Mesenchymal stem cell of the bone marrow (primary cell): ENCODE data around the genes SYAP1, RBBP7, NHS and ADGRG2.

DNA sequence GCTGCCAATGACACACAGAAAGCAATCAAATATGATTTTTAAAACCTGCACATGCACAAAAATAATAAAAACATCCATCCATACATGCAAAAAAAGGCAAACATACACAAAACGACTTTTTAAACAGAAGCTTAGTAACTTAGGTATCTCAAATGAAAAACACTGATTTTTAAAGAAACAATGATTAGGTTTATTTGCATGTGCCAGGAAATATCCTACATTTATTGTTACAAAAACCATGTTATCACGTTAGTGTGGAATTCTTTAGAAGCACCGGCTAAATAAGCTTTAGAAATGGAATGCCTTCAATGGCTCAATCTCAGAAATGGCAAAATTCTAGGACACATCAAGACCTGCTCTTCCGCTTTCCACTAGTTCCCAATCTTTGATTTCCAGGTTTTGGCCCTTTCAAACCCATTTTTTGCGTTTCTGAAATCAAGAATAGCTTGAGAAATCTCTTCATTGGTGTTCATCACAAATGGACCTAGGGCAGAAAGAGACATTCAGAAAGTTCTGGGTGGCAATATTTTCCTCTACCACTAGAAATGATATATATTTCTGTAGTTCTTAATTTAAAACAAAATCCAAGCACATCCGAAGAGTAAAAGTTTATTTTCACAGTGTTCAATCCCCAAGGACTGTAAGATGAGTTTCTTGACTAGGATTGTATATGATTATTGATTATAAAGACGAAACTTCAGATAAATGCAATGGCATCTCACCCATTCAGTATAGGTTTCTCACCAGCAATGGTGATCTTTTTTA, 602 bp upstream of the VEGFD start:
- CAGE, long polyA plus RNA = no peak

DNA sequence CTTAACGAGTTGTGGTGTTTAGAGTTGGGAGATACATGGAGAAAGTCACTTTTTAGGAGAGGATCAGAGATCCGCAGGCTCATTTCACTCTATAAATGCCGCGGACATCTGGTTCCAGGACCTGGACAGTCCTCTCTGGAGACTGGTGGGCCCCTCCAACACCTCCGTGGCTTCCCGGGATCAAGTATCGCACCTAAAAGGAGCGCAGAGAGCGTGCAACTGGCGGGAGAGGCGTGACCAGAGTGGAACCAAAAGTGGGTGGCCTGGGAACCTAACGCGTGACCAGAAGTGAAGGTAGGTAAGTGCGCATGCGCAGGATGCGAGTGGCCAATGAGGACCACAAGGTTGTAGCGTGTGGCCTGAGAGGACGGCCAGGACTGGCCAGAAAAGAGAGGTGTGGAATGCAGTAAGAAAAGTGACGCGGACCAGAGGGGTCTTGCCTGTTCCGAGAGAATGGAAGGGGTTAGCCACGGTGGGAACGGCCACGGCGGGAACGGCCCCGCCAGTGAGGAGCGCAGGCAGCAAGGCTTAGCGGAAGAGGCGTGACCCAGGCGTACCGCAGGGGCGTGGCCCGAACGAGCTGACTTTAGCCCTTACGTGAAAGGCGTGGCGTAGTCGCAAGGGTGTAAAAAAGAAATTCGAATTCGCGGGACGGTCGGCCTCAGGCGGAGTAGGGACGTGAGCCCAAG, 10.1 kb upstream of the CLTRN start:
- CAGE, long polyA plus RNA = no peak

GRCh38 chrX:15737130-15737648, 881 bp upstream of the CA5B start:
- CAGE, long polyA plus RNA = no peak

GRCh38 chrX:15853478-15854080, 1.0 kb downstream of the AP1S2 start:
- CAGE, long polyA plus RNA = no peak

GRCh38 chrX:16125714-16126281, 2.4 kb downstream of the GRPR start:
- CAGE, long polyA plus RNA = no peak

DNA sequence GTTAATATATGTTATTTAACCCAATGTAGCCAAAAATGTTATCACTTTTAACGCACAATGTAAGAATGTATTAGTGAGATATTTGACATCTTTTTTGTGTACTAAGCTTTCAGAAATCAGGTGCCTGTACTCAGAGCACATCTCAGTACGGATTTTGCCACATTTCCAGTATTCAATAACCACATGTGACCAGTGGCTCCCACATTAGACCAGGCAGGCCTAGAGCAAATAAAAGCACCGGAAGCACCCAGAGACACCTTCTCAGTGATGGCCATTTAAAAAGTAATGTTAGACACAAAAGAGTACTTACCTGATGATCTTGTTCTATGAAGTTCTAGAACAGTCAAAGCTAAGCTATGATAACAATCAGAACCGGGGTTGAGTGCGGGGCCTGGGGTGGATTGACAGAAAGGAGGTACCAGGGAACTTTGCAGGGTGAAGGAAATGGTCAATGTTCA, 1.2 kb downstream of the CTPS2 start:
- CAGE, long polyA plus RNA = no peak

DNA sequence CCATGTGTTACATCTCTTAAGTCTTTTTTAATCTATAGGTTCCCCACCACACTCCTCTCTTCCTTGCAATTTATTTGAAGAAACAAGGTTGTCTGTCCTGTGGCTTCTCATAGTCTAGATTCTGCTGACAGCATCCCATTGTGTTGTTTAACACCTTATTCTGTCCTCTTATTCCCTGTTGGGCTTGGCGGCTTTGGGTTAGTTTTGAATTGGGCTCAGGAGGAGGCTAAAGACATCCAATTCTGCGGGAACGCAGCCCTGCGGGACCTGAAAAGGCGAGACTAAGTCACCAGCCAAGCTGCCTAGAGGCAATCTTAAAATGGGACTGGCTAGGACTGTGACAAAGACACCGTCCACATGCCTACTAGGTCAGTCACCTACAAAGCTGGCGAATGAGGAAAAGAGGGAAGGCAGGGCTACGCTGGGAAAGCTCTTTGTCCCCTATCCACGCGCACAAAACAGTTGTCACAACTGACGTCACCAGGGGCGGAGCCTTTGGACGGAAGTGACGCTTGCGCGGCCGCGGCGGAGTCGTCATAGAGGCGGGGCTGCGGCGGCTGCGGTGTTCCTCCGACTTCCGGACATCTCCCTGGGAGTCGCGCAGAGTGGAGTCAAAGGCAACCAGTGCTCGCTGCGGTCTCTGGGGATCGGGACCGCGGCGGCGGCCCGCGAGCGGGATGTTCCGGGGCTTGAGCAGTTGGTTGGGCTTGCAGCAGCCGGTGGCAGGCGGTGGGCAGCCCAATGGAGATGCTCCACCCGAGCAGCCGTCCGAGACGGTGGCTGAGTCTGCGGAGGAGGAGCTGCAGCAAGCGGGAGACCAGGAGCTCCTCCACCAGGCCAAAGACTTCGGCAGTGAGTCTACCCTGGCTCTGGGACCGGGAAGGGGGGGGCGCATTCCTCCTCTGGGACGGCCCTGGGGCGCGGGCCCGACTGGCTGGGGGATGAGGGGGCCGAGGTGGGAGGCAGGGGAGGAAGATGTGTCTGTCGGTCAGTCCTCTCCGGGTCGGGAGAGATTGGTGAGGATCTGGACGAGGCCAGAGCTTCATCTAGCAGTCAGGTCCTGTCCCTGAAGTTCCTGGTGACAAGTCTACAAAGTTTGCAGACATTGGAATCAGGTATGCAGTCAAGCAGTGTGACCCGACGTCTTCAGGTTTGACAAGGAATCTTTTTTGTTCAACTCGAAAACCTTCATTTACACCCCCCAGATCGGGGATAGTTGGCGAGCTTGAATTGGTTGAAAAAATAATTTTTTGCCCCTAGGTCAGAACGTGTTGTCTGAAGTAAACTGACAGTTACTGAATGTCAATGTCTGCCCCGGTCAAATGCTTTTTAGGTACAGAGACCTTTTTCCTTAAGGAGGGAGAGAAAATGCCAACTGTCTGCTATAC, at the start of gene SYAP1:
Gene SYAP1 (plus strand): TSS at position 565 of the 1,388 bp plus-strand sequence.
- CAGE, long polyA plus RNA = no peak

DNA sequence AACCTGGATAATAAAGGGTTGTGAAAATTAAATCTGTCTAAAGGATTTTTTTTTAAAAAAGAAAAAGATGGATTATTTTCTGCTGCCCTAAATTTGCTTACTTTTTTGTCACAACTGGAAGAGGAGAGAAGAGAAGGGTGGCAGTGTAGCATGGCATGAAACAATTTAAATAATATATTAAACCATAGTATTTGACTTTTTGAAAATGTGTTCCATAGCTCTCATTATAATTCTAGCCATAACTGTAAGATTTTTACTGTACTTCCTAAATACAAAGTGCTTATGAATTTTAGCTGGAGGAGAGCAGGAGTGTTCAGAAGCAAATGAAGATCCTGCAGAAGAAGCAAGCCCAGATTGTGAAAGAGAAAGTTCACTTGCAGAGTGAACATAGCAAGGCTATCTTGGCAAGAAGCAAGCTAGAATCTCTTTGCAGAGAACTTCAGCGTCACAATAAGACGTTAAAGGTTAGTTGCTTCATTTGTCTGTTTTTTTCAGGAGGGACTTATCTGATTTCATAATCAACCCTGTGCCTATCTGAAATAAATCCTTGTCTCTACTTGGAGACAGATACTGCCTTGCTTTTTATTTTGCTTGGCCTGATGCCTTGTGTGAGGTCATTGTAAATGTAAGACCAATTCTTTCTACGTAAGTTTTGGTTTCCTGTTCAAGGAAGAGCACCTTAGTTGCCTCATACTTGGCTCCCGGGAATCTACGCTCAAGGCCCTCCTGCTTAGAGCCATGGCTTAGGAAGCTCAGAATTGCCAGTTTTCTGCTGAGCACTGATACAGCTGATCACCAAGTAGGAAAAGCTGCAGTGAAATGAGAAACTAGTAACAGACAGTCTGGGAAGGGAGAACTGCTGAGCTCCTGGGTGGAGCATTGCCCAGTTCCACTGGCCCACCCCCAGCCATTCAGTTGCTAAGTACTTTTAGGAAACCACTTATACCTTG, 41.8 kb downstream of the TXLNG start:
- CAGE, long polyA plus RNA = no peak

DNA sequence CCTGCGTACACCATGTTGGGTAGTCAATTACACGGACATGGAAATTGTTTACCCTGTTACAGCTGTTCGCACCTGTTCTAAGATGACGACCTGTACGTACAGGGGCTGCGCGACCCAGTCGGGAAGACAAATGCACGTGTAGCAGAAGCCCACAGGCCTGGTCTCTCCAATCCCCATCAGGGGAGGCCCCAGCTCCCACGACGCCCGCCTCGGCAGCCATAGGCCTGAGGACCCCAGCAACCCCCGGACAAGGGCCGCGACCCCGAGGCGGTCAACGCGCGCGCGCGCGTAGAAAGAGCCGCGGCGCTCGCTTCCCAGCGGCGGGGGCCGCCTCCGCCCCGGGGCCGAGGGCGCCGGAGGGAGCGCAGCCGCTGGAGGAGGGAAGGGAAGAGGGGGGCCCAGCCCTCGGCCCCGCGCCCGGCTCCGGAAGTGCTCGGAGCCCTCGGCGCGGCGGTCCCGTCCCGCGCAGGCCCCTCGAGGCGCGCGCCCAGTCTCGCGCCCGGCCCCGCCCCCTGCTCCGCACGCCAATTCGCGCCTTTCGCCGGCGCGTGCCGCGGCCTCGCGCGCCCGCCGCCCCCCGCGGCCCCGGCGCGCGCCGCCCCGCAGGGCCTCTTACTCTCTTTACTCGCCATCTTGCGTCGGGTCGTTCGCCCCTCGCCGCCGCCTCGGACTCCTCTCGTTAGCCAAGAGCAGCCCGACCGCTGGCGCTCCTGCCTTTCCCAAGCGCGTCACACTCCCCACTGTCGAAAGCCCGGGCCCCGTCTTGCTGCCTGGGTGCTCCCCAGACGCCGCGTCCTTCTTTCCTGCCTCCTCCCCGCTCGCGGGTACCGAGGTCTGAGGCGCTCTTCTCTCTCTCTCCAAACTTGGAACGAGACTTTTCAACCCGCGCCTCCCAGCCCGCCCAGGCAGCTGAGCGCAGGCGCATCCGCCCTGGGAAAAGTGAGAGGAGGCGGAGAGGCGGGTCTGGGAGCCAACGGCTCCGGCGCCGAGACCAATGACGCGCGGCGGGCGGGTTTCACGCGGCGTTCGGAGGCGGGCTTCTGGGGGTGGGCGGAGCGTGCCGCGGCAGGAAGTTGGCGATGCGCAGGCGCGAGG, at the start of gene RBBP7:
Gene RBBP7 (minus strand): TSS at position 941 of the 1,095 bp plus-strand sequence.
- CAGE, long polyA plus RNA = no peak

- CAGE, long polyA plus RNA = no peak
Observed at GRCh38 chrX:16870517-16870981, 387 bp upstream of the RBBP7 start.

- CAGE, long polyA plus RNA = no peak
Observed at GRCh38 chrX:17374834-17375784, at the start of gene NHS. Gene NHS, plus strand, starts transcription at chrX:17375200.

DNA sequence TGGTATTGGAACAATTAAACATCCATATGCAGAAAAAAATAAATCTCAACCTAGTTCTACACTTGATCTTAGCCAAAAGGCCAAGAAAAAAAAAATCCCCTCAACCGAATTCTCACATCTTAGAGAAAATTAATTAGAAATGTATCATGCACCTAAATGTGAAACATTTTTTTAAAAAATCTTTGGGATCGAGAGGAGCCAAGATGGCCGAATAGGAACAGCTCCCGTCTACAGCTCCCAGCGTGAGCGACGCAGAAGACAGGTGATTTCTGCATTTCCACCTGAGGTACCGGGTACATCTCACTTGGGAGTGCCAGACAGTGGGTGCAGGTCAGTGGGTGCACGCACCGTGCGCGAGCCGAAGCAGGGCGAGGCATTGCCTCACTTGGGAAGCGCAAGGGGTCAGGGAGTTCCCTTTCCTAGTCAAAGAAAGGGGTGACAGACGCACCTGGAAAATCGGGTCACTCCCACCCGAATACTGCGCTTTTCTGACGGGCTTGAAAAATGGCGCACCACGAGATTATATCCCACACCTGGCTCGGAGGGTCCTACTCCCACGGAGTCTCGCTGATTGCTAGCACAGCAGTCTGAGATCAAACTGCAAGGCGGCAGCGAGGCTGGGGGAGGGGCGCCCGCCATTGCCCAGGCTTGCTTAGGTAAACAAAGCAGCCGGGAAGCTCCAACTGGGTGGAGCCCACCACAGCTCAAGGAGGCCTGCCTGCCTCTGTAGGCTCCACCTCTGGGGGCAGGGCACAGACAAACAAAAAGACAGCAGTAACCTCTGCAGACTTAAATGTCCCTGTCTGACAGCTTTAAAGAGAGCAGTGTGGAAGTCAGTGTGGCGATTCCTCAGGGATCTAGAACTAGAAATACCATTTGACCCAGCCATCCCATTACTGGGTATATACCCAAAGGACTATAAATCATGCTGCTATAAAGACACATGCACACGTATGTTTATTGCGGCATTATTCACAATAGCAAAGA, 116.3 kb downstream of the BEND2 start:
- CAGE, long polyA plus RNA = no peak

GRCh38 chrX:18674820-18675497, 3.1 kb upstream of the RS1 start:
- CAGE, long polyA plus RNA = no peak

GRCh38 chrX:18884067-18884510, 99.8 kb downstream of the PHKA2 start:
- CAGE, long polyA plus RNA = no peak

- CAGE, long polyA plus RNA = no peak
Observed at GRCh38 chrX:19121987-19122809, at the start of gene ADGRG2. Gene ADGRG2, minus strand, starts transcription at chrX:19122468.

DNA sequence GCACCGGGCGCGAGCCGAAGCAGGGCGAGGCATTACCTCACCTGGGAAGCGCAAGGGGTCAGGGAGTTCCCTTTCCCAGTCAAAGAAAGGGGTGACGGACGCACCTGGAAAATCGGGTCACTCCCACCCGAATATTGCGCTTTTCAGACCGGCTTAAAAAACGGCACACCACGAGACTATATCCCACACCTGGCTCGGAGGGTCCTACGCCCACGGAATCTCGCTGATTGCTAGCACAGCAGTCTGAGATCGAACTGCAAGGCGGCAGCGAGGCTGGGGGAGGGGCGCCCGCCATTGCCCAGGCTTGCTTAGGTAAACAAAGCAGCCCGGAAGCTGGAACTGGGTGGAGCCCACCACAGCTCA, 20.5 kb upstream of the ADGRG2 start:
- CAGE, long polyA plus RNA = no peak

DNA sequence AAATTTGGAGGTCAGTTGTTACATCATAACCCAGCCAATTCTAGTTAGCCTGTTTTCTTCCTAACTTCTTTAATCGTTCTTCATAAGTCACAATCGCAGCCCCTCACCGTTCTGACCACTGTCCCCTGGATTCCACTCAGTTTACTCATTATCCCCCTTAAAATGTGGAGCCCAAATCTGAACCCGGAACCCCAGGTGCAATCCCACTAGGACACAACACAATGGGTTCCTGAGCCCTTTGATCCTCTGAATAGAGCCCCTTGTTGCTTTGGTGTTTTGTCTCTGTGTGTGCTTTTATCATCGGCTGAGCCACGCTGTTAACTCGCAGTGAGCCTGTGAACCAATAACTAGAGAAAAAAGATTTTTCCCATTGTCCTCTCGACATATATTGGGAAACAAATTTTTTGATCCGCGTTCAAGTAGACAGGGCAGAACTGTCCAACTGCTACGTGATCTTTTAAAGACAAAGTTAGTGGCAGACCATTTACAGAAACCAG, 661 bp upstream of the PDHA1 start:
- CAGE, long polyA plus RNA = no peak

- CAGE, long polyA plus RNA = no peak
Observed at GRCh38 chrX:19649284-19649483, 133.9 kb upstream of the MAP3K15 start.

GRCh38 chrX:19755683-19755959, 131.8 kb downstream of the SH3KBP1 start:
- CAGE, long polyA plus RNA = no peak

DNA sequence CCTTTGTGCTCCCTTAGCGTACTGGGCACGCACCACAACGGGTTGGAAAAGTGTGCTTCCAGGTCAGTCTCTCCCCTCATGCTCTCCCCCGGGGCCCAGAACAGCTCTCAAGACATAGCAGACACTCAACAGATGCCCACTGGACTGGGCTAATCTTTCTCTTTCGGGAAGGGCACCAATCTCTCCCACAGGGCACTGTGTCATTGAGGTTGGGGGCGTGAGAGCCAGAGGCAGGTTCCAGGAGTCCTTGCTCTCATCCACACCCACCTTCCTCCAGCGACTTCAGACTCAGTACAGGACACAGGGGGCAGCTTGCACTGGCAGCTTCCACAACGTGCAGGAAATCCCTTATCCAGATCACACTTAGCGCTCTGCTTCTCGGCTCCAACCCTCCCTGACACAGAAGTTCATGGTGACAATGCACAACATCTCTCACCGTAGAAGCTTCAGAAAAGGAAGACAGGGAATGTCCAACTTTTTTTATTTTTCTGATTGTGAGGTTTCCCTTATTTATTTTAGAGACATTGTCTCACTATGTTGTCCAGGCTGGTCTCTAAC, 84.6 kb downstream of the SH3KBP1 start:
- CAGE, long polyA plus RNA = no peak